Zone of skin (tissue), 1 donor: ENCODE data around the genes MINDY2, LDHAL6B and FAM81A.

GRCh38 chr15:58771061-58771929 is at the start of gene MINDY2:
MINDY2 (plus strand) TSS chr15:58771302.
- RRBS: 1% methylated on average over 27 of the region's 93 CpGs

- RRBS: no CpG with 5 or more reads among the region's 19 CpGs
These were observed 28.4 kb upstream of the LDHAL6B start for GRCh38 chr15:59178139-59178754.

DNA sequence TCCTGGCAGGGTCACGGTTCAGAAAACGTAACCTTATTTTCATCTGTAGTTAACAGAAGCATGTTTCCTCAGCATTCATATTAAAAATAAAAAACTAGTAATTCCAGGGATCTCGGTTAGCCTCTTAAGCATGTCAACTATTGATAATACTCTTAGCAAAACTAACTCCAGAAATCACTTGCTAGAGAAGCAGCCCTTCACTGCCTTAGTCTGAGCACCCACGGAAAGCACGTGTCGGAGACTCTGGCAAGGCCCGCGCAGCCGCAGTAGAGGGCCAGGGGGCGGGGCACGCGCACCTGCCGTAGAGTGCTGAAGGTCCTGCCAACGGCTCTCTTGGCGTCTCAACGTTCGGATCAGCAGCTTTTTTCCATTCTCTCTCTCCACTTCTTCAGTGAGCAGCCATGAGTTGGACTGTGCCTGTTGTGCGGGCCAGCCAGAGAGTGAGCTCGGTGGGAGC is at the start of gene LDHAL6B:
Gene LDHAL6B, plus strand, starts transcription at position 304 of the 457 bp plus-strand sequence.
- RRBS: no CpG with 5 or more reads among the region's 19 CpGs

DNA sequence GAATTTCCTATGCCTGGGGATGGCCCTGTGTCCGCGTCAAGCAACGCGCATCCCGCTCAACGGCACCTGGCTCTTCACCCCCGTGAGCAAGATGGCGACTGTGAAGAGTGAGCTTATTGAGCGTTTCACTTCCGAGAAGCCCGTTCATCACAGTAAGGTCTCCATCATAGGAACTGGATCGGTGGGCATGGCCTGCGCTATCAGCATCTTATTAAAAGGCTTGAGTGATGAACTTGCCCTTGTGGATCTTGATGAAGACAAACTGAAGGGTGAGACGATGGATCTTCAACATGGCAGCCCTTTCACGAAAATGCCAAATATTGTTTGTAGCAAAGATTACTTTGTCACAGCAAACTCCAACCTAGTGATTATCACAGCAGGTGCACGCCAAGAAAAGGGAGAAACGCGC is 358 bp downstream of the LDHAL6B start:
- RRBS: no CpG with 5 or more reads among the region's 18 CpGs

GRCh38 chr15:59273993-59274573 is 67.4 kb downstream of the LDHAL6B start:
- RRBS: no CpG with 5 or more reads among the region's 2 CpGs

- RRBS: no CpG with 5 or more reads among the region's 12 CpGs
These were observed 77.3 kb downstream of the MYO1E start for GRCh38 chr15:59295350-59295844.

DNA sequence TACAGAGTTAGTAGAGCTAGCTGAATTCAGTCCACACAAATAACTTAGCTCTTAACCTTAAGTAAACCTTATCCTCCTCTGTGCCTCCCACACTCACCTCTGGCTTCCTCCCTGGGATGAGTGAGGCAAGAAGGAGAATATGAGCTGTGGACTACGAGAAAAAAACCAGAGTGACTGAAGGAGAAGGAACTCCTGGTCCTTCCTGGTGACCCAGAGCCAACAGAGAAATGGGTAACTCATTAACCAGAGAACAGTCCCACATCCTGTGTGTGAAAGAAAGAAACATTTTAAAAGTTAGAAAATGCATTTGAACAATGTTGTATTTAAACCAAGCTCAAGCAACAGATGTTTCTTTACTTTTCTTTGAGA is 27.6 kb upstream of the FAM81A start:
- RRBS: no CpG with 5 or more reads among the region's 1 CpG

DNA sequence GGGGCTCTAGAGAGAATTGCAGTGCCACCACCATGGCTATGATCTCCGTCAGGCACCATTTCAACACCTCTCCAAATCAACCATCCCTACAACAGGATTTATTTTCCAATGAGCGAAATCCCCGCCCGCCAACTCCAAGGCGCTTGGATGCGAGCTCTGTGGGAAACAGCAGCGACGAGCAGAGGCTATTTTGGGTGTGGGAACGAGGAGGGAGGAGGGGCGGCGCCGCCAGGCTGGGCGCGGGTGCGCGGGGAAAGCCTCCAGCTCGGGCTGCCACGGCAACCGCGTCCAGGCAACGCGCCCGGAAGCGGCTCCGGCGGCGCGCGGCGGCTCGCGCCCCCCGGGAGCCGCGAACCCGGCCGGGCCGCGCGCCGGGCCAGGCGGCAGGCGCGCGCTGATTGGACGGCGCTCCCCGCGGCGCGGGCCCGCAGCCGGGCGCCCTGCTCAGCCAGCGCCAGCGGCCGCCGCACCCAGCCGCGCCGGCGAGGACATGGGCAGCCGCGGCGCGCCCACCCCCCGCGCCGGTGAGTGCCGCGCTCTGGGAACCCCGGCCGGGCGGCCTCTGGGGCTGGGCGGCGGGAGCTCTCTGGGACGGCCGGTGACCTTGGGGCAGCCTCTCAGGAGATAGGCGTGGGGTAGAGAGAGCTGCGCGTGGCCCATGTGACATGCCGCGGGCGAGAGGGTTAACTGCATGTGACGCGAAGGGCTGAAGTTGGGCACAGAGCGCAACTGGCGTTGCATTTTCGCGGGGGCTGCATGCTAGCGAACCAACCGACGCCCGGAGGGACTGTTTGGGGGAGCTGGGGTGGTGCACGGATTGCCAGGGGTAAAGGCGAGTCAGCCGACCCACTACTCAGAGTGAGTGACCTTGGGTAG is at the start of gene FAM81A:
Gene FAM81A, plus strand, starts transcription at position 428 of the 876 bp plus-strand sequence.
- RRBS: 2% methylated on average over 35 of the region's 97 CpGs

DNA sequence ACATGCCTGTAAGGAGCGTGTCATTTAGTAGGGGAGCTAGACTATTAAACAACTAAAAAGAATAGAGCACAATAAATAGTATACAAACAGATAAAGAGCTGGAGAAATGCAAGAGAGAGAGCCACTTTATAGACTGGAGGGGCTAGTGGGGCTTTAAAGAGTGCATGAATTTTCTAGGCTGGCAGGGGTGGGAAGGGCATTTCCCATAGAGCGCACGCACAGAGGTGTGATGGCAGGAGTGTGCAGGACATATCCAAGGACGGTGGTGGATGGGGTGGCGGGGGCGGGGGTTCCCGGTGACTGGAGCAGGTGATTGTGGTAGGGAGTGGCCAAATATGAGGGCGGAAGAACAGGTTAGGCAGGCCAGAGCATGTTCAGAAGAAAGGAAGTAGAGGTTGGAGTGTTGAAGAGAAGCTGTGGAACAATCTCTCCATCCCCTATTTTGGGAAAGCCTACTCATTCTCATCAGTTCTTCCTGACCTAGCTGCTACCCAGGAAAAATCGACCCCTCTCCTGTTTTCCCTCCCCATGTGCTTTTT is 18.1 kb downstream of the FAM81A start:
- RRBS: no CpG with 5 or more reads among the region's 9 CpGs

DNA sequence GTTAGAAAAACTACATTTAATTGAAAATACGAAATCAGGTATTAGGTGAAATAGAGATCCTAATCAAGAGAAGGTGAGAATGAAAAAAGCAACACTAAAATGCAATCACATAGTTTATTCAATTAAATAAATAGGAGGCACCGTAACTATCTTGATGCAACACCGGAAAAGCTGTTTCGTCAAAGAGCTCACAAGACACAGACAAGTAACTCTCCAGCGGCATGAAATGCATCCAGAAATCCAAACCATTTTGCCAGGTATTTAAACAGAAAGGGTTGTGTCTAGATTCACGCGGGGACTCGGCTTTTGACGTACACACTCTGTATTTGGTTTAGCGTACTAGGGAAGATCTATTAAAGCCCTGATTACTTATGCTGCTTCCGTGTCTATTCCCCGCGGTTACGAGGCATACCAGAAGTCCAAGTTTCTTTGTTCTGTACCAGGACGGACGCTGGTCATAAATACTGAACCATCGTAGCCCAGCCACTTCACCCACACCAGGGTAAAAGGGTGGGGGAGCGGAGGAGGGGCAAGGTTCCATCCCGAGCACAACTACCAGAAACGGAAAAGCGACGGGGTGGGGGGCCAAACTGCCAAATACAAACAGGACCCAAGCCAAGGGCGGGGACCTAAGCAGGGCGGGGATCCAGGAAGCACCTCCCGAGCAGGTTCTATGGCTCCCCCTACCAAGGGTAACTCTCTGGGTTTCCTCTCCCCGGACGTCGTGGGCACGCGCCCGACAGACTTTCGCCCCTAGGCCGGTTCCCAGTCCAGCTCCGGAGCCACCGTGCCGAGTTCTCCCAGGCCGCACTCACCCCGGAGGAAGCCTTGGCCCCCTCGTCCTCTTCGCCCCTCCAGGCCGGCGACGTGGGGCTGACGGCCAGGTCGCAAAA is 554 bp downstream of the BNIP2 start:
- RRBS: 1% methylated on average over 20 of the region's 45 CpGs

DNA sequence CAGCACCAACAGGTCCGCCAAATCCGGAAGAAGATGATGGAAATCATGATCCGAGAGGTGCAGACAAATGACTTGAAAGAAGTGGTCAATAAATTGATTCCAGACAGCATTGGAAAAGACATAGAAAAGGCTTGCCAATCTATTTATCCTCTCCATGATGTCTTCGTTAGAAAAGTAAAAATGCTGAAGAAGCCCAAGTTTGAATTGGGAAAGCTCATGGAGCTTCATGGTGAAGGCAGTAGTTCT is 79.6 kb upstream of the BNIP2 start:
- RRBS: no CpG with 5 or more reads among the region's 4 CpGs

GRCh38 chr15:59843401-59843944 is 154.4 kb upstream of the BNIP2 start:
- RRBS: no CpG with 5 or more reads among the region's 5 CpGs

DNA sequence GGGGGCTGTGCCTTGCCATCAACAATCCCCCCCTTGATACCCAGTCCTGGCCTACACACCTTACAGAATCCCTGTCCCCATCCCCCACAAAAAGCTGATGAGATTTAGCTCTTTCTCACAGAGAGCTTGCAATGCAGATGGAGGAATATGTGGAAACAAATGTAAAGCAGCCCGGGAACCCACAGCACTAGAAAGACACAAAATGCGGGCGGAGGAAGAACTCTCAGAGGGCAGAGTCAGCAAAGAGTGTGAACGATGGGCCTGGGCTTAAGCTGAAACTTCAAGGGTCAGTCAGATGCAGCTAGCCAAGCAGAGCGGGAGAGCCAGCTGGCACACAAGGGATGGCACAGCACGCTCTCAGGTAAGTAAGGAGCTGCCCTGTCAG is 43.1 kb downstream of the ANXA2 start:
- RRBS: no CpG with 5 or more reads among the region's 6 CpGs

DNA sequence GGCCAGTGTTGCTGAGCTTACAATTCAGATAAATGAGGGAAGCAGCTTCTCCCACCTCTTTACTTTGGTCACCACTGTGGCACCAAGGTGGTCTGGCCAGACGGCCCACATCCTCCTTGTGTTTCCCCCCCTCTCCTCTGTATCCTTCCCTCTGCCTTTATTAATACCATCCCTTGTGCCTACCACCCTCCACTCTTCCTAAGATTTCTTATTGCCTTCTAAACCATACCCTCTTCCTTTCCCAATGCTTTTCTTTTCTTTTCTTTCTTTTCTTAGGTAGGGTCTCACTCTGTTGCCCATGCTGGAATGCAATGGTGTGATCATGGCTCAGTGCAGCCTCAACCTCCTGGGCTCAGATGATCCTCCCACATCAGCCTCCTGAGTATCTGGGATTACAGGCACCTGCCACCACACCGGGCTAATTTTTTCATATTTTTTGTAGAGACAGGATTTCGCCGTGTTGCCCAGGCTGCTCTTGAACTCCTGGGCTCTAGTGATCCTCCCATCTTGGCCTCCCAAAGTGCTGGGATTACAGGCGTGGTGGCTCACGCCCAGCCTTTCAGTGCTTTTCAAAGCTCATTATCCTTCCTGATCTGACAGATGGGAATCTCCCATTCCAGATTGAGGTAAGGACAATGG is 14.8 kb downstream of the ANXA2 start:
- RRBS: no CpG with 5 or more reads among the region's 6 CpGs

- RRBS: no CpG with 5 or more reads among the region's 13 CpGs
These were observed 4.9 kb downstream of the ANXA2 start for GRCh38 chr15:60392331-60393786.

GRCh38 chr15:60397000-60397327 is 822 bp downstream of the ANXA2 start:
- RRBS: 2% methylated on average over 5 of the region's 8 CpGs

DNA sequence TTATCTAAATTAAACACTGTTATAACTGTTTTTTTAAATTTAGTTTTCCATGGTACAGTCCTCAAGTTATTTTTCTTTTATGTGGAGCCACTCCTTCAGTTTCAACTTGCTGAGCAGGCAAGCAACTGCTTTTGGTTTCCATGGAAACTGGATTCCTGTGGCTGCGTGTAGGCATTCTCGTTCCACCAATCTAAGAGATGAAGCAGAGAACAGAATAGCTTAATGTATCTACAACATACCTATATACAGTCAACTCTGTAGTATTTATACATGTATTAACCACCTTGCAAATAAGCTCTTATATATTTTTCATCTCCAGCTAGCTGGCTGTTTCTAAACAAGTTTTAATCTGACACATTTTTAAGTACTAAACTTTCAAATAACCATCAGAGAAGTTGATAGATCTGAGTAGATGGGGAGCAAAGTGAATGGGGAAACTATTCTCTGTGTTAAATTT is 25.8 kb upstream of the ANXA2 start:
- RRBS: no CpG with 5 or more reads among the region's 2 CpGs

GRCh38 chr15:60495776-60496240 is 16.9 kb upstream of the ICE2 start:
- RRBS: no CpG with 5 or more reads among the region's 1 CpG

- RRBS: no CpG with 5 or more reads among the region's 6 CpGs
These were observed 105.8 kb upstream of the ICE2 start for GRCh38 chr15:60584733-60585194.

DNA sequence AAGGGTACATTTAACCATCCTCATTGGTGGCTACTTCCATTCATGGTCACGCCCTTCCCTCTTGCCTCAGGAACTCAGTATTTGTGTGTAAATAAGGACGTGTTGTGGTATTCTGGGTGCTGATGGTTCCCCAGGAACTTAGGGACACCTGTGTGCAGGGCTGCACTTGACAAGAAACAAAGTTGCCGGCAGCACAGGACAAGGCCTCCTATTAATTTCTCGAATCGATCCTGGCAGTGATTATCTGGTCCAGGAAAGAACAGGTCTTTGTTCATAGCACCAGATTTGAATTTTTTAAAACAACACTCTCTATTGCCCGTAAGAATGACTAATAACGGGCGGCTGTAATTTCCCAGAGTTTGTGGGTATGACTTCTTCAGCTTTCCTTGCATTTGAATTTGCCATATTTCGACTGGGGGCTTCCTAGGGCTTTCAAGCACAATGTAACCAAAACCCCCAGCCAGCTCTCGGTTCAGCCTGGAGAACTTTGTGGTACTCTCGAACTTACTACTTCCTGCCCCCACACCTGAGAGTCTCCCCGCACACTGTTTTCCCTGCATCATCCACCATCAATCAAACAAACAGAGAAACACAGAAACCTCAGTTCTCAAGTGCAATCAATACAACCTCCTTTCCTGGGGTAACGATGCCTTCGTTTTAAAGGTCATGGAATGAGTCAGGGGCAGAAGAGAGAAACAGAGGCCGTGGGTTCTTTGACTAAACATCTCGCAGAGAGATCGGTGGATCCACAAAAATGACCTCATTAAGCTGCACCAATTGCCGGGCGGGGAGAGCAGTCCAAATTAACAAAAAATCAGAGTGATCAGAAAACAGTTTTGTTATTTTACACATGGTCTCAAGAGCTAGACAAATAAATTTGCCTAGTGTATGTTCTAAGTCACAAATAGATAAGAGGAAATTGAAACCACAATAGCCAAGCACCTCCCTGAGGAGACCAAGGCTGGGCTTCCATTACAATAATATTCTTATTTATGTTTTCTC is 241.8 kb upstream of the ICE2 start:
- RRBS: no CpG with 5 or more reads among the region's 19 CpGs